Uterus (tissue), 7 donors: Measurements from ENCODE around the gene HES2.

- PRO-cap, 4 experiments, result no peak in any of the 4 experiments
- RAMPAGE, long total RNA, 2 experiments, result no peak in any of the 2 experiments
- RRBS, result 27% methylated on average over 4 of the region's 16 CpGs
Measured at GRCh38 chr1:3771346-3771940, 1.1 kb upstream of the SMIM1 start.

DNA sequence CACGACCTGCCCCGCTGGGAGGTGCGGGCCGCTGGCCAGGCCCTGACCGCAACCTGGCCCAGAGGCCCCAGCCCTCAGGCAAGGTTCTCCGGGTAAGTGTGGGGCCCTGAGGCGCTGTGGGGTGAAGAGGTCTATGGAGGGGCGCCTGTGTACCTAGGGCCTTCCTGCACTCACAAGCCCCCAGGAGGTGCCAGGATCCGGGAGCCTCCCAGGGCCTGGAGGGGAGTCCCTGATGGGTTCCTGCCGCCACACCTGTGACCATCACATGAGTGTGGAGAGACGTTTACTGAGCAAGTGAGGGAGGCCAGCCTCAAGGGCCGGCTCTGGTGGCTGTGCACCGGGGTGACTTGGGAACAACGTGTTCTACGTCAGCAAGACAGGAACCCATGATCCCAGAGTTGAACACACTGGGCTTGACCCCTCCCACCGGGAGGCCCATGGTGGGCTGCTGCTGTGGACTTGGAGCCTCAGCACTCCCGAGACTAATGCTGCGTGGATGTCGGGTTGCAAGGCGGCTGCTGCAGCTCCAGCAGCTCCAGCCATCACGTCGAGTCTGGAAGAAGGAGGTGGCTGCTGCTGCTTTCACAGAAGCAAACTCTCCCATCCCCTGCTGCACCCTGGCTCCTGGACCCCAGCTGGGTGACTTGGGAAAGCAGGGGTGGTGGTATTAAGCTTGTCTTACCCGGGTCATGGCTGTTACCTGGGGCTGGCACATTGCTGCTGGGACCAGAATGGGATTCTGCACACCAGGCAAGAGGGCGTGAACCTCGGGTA, 728 bp downstream of the SMIM1 start:
- PRO-cap, 4 experiments, result no peak in any of the 4 experiments
- RAMPAGE, long total RNA, 2 experiments, result no peak in any of the 2 experiments
- RRBS, result 57% methylated on average over 9 of the region's 25 CpGs

DNA sequence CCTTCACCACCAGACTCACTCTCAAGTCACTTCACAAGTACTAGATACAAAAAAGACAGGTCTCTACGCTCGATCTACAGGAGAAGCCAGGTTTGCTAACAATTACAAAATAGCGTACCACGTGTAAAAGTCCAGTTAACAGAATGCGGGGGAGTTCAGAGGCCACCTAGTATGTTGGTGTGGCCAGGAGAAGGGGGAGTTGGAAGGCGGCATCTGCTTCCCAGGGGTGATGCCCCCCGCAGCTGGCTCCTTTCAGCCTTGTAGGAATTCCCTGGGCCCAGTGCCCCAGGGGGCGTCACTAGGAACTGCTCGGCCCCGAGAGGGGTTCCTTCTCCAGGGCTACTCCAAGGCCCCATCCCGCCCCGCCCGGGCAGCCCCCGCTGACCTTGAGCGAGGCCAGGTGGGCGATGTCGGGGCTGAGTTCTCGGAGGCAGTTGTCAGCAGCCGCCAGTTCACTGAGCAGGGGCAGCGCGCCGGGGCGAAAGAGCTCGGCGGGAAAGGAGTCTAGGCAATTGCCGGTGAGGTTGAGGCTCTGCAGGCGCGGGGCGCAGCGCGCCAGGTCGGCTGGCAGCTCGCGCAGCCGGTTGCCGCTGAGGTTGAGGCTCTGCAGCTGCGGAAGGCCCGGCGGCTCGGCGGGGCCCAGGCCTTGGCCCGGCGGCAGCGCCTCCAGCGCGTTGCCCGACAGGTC, 677 bp downstream of the LRRC47 start:
- PRO-cap, 4 experiments, result no peak in any of the 4 experiments
- RAMPAGE, long total RNA, 2 experiments, result no peak in any of the 2 experiments
- RRBS, result 2% methylated on average over 29 of the region's 47 CpGs

GRCh38 chr1:4484152-4484351, 170.4 kb upstream of the AJAP1 start:
- PRO-cap, 4 experiments, result peak in 1 of 4 experiments; most common minus-strand start chr1:4484239 (in 1)
- RAMPAGE, long total RNA, 2 experiments, result no peak in any of the 2 experiments
- RRBS, result no CpG with 5 or more reads among the region's 2 CpGs

GRCh38 chr1:4622816-4623201, 31.6 kb upstream of the AJAP1 start:
- PRO-cap, 4 experiments, result peak in 2 of 4 experiments; most common minus-strand start chr1:4623030 (in 2)
- RAMPAGE, long total RNA, 2 experiments, result no peak in any of the 2 experiments
- RRBS, result no CpG with 5 or more reads among the region's 8 CpGs

GRCh38 chr1:4654889-4655537, 604 bp downstream of the AJAP1 start:
- PRO-cap, 4 experiments, result no peak in any of the 4 experiments
- RAMPAGE, long total RNA, 2 experiments, result no peak in any of the 2 experiments
- RRBS, result 3% methylated on average over 56 of the region's 108 CpGs

DNA sequence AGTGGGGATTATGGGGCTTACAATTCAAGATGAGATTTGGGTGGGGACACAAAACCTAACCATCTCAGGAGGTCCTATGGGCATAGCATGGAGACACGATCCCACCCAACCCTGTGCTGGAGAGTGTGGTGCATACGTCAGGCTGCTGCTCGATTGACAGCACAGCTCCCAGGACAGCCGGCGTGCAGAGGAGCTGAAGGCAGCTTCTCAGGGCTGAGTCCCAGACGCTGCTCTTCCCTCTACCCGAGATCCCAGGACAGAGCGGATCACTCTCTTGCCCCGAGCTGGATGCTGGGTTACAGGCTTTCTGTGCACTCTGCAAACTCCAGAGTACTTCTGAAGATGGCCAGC, 104.2 kb downstream of the AJAP1 start:
- PRO-cap, 4 experiments, result no peak in any of the 4 experiments
- RAMPAGE, long total RNA, 2 experiments, result no peak in any of the 2 experiments
- RRBS, result no CpG with 5 or more reads among the region's 9 CpGs

DNA sequence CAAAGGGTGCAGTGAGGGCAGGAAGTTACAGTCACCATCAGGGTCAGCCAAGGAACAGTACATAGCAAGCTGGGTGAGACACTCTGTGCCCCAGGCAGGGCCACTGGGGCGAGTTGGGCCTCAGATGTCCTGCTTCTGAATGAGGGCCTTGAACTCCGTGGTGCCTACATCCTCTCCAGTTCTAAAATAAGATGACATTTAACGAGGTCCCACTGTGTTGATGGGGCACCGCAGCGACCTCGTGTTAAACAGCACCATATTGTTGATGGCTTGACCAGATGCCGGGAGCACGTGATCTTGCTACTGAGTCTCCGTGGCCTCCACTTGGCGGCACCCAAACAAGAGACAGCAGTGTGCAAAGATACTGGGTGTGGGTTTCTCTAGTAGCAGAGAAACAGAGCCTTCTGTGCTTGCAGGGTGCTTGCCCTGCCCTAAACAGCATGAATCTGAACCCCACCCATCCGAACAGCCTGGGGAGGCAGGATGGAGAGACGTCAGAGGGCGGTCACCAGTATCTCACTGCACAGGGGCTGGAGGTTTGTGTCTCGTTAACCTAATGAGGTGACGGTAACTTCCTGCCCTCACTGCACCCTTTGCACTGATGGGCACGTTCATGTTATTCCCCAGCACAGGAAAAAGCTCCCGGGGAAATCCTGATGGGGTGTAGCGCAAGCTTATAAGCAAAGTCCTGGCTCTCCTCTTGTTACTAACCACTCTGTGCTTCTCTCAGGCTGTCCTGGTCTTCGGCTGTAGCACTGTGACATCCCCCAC, 324.4 kb downstream of the AJAP1 start:
- PRO-cap, 4 experiments, result no peak in any of the 4 experiments
- RAMPAGE, long total RNA, 2 experiments, result no peak in any of the 2 experiments
- RRBS, result no CpG with 5 or more reads among the region's 19 CpGs

DNA sequence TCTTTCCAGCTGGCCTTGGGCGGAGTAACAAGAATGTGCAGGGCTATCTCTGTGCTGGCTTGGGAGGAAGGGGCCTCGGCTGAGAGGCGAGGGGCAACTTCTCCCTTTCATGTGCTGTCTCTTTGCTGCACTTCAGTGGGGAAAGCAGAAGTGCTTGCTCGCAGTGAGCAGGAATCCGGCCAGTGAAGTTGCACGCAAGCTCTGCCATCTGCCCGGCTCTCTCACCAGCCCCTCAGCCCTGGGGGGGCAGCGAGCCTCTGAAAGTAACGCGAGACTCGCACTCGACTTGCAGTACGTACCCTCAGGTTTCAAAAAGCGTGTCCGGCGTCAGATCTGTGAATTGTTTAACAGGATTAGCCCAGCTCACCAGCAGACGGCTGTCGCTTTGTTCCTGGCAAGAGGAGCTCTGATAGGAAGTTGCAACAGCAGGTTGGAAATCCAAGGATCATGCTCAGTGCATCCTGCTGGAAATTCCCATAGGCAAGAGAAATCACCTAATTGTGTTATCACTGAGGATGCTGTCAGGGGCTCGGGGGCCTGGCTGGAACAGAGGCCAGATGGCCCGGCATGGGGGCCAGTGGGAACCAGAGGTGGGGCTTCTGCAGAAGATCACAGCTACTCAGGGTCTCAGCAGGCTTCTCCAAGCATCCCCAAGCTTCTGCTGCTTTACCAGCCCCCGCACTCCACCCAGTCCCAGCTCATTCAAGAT, 221.0 kb downstream of the NPHP4 start:
- PRO-cap, 4 experiments, result no peak in any of the 4 experiments
- RAMPAGE, long total RNA, 2 experiments, result no peak in any of the 2 experiments
- RRBS, result 4% methylated on average over 4 of the region's 21 CpGs

DNA sequence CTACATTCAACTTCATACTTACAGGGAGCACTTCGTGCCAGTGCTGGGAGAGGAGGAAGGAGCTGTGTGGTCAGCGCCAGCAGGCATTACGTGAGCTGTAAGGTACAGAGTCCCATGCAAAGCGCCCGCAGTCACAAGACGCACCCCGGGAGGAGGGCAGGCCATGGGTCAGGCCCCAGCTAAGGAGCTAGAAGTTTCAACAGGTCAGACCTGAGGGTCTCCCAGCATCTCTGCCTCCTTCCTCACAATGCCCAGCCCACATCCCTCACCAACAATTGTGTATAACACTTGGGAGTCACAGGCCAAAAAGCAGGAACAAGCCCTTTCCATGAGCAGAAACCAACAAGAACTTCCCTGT, 21.8 kb upstream of the GPR153 start:
- PRO-cap, 4 experiments, result no peak in any of the 4 experiments
- RAMPAGE, long total RNA, 2 experiments, result no peak in any of the 2 experiments
- RRBS, result no CpG with 5 or more reads among the region's 7 CpGs

- PRO-cap, 4 experiments, result peak in 2 of 4 experiments; most common plus-strand start chr1:6420027 (in 2); most common minus-strand start chr1:6419919 (in 2)
- RAMPAGE, long total RNA, 2 experiments, result no peak in any of the 2 experiments
- RRBS, result 2% methylated on average over 57 of the region's 102 CpGs
Measured at GRCh38 chr1:6419522-6420591, at the start of gene HES2. Gene HES2 (minus strand): TSS chr1:6419919.

DNA sequence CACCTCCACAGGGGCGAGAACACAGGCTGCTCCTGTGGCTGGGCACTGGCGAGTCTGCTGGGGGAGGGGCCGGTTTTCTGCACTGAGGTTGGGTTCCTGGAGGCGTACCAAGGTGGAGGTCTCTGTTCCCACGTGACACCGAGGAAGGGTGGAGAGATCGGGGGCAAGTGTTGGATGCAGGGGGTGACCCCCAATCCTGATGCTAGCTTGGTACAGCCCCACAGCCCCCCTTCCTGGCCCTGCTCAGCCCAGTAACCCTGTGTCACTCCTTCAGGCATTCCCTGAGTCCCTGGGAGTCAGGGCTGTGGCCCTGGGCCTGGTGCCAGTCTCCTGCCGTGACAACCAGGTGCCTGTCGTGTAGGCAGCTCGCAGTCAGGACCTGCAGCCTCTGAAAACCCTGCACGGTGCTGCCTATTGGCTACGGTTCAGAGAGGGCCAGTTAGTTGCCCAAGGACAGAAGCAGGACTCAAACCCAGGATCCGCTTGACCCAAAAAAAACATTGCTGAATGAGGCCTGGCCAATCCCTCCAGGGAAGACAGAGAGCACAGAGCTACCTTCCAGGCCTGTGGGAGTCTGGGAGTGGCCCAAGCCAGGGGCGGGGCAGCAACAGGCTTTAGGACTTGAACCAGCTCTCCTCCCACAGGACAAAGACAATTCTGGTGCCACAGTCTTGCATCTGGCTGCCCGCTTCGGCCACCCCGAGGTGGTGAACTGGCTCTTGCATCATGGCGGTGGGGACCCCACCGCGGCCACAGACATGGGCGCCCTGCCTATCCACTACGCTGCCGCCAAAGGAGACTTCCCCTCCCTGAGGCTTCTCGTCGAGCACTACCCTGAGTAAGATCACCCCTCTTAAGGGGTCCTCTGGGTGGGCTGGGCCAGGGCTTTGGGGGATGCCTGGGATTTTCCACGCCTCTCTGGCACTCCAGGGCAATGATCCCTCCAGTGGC, 3.3 kb downstream of the ESPN start:
- PRO-cap, 4 experiments, result peak in 1 of 4 experiments; most common plus-strand start position 643 of the sequence (in 1)
- RAMPAGE, long total RNA, 2 experiments, result no peak in any of the 2 experiments
- RRBS, result no CpG with 5 or more reads among the region's 26 CpGs

- PRO-cap, 4 experiments, result peak in 2 of 4 experiments; most common plus-strand start chr1:6448055 (in 1); most common minus-strand start chr1:6447813 (in 1)
- RAMPAGE, long total RNA, 2 experiments, result no peak in any of the 2 experiments
- RRBS, result 3% methylated on average over 6 of the region's 82 CpGs
Measured at GRCh38 chr1:6447632-6448712, 18.0 kb downstream of the TNFRSF25 start.

GRCh38 chr1:6472079-6472794, 6.3 kb upstream of the TNFRSF25 start:
- PRO-cap, 4 experiments, result peak in 2 of 4 experiments; most common minus-strand start chr1:6472206 (in 2)
- RAMPAGE, long total RNA, 2 experiments, result no peak in any of the 2 experiments
- RRBS, result 90% methylated on average over 1 of the region's 16 CpGs

GRCh38 chr1:6481912-6482818, 9.3 kb downstream of the PLEKHG5 start:
- PRO-cap, 4 experiments, result no peak in any of the 4 experiments
- RAMPAGE, long total RNA, 2 experiments, result no peak in any of the 2 experiments
- RRBS, result no CpG with 5 or more reads among the region's 16 CpGs

- PRO-cap, 4 experiments, result peak in 1 of 4 experiments; most common plus-strand start chr1:6483294 (in 1); most common minus-strand start chr1:6483164 (in 1)
- RAMPAGE, long total RNA, 2 experiments, result no peak in any of the 2 experiments
- RRBS, result no CpG with 5 or more reads among the region's 10 CpGs
Measured at GRCh38 chr1:6482996-6483516, 8.4 kb downstream of the PLEKHG5 start.

- PRO-cap, 4 experiments, result peak in 1 of 4 experiments; most common minus-strand start chr1:6486624 (in 1)
- RAMPAGE, long total RNA, 2 experiments, result no peak in any of the 2 experiments
- RRBS, result no CpG with 5 or more reads among the region's 14 CpGs
Measured at GRCh38 chr1:6486454-6487017, 4.9 kb downstream of the PLEKHG5 start.

DNA sequence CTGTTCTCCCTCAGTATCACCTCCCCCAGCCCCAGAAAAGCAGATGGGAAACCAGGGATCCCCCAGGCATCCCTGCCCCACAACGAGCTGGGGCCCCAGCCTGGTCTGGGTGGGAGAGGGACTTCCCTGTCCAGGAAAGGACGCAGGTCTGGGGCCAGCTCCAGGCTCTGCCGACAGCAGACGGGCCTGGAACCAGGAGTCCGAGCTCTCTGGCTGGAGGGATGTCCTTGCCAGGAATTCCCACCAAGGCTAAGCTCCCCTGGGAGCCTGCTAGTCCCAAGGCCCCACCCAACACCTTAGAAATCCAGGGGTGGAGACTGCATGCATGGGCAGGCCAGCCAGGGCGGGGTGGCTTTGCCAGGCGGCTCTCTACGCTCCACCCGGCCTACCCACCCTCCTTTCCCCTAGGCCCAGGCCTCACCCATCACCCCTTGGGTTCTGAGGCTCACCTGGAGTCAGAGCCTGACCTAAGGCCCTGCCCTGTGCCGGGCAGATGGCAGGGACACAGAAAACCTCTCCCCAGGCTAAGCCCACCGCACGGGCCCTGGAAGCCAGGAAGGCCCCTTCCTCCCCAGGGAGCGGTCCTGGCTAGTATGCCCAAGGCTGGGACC, 2.5 kb downstream of the PLEKHG5 start:
- PRO-cap, 4 experiments, result no peak in any of the 4 experiments
- RAMPAGE, long total RNA, 2 experiments, result no peak in any of the 2 experiments
- RRBS, result 75% methylated on average over 1 of the region's 13 CpGs

DNA sequence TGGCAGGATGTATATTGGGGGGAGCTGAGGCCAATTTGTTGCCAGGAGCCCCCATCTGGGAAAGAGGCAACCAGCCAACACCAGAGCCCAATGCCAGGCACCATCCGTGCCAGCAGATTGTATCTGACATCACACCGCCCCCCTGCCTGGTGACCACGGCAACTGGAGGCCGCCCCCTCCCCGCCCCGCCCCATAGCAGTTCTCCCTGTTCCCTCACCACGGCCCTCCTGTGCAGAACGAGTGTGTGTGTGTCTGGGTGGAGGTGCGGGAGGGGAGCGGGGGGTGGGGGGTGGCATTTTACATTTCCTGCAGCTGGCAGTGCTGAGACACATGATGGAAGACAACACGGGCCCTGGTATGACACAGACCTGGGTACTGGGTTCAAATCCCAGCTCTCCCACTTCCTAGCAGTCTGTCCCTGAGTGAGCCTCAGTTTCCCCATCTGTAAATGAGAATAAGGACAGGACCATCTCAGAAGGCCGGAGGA, 3.7 kb upstream of the PLEKHG5 start:
- PRO-cap, 4 experiments, result no peak in any of the 4 experiments
- RAMPAGE, long total RNA, 2 experiments, result no peak in any of the 2 experiments
- RRBS, result 50% methylated on average over 1 of the region's 12 CpGs

DNA sequence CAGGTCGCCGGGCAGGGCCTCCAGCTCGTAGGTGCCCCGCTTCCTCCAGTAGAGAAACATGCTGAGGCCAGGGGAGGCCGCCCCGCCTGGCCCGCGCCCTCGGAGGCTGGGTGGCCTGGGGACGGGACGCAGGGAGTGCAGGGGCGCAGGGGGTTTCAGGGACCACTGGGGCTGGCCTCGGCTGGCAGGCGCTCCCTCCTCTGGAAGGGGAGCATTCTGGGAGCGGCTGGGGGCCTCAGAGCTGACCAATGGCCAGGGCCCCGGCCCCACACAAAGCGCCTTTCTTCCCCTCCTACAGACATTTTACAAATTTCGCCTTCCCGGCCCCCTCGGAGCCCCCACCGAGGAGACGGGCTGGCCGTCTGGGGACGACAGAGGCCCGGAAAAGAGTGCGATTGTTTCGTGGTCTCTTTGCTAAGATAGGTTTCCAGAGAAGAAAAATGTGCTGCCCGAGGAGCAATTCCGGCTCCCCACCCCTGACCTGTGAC, 14.7 kb upstream of the PLEKHG5 start:
- PRO-cap, 4 experiments, result no peak in any of the 4 experiments
- RAMPAGE, long total RNA, 2 experiments, result no peak in any of the 2 experiments
- RRBS, result 76% methylated on average over 13 of the region's 29 CpGs